Skeletal muscle satellite cell (primary cell): ENCODE measurements around the genes OAS2 and SLC8B1.

DNA sequence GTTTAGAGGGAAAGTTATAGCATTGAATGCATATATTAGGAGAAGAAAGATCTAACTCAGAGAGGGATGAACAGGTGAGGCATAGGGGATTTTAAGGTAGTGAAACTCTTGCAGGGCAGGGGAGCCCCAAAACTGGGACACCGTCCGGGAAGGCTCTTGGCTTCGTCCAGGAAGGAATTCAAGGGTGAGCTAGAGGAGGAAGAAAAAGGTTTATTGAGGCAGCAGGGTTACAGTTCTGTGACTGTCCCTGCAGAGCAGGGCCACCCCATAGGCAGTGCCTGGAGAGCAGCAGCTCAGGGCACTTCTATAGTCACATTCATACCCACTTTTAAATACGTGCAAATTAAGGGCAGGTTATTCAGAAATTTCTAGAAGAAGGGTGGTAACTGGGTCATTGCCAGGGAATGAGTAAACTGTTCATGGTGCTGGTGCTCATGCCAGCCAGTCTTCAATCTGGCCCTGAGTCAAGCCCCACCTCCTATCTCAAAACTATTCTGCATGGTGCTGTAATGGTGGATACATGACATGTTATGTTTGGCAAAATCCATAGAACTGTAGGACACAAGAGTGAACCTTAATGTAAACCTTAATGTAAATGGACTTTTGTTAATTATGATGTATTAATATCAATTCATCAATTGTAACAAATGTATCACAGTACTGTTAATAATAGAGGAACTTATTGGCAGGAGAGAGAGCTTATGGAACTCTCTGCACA lies 1.1 kb upstream of the OAS1 start:
- CAGE, long polyA plus RNA: no peak

GRCh38 chr12:112977814-112978945 lies at the start of gene OAS2:
OAS2 (plus strand) TSS chr12:112978519.
- CAGE, long polyA plus RNA: start-site peak on the plus strand at chr12:112978491-112978519, 14 and 25 reads in 2 replicates

DNA sequence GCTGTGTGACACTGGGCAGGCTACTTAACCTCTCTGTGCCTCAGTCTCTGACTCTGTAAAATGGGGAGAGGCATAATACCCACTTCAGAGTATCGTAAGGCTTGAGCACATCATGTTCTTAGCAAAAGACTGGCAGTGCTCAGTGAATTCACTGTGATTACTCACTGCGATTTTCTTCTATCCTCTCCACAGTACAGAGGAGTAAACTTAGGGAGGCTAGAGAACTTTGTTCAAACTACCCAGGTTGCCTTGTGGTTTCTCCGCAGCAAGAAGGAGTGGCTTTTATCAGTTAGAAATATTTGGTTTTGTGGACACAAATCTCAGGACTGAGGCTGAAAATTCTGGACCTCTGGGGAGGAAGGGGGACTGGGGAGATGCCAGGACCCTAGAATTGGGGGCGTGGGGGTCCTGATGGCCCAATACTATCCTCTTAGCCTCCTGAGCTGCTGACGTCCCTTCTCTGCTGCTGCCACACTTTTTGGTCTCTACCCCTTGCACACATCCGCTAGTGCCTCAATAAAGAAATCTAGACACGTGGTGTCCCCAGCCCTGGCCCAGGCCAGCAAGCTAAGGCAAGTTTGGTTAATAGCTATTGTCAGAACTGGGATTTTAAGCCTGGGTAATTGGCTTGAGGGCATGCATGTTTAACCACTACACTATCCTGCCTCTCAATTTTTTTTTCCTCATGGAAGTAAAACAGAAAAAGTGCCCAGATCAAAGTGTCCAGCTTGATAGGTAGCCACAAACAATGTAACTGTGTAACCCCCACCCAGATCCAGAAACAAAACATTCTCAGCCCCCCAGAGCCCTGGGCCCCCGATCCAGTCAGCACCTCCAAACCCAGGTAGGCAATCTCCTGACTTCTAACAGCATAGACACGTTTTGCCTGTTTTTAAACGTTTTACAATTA lies 882 bp downstream of the OAS2 start:
- CAGE, long polyA plus RNA: no peak

DNA sequence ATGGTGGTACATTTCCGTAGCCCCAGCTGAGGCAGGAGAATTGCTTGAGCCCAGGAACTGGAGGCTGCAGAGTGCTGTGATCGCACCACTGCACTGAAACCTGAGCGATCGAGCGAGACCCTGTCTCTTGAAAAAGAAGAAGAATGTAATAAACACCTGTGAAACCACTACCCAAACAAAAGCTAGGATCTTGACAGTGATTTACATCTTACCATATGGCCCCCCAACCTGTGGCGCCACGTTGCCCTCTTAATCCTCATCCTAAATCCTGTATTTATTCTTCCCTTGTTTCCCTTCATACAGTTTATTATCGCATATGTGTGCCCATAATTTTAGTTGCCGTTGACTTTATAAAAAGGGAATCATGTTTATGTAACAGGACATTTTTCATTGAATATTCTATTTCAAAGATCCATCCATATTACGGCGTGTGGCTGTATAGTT lies 5.6 kb upstream of the DTX1 start:
- CAGE, long polyA plus RNA: no peak

DNA sequence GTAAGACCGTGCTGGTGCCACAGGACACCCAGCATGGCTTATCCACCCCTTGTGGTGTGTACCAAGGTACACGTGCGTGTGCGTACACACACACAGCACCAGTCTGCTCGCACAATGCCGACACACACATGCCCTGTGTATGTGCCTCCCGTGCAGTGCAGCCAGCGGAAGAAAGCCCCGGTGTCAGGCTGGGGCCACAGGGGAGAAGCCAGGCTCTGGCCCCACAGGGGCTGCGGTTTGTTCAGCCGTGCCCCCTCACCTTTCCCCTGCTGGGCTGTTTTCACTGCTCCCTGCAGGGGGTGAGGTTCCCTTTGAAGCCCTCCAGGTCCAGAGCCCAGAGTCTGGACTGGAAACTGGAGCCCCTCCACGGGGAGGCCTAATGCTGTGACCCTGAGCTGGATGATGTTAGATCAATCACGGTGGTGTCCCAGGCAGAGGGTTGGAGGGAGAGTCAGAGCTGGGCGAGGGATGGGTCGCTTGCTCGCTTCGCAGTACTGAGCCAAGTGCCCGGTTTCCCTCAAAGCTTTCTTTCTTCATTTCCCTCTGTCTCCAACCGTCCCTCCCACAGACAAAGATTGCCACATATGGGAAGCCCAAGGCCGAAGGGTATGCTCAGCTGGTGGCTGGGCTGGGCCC lies 6.2 kb downstream of the DTX1 start:
- CAGE, long polyA plus RNA: no peak

DNA sequence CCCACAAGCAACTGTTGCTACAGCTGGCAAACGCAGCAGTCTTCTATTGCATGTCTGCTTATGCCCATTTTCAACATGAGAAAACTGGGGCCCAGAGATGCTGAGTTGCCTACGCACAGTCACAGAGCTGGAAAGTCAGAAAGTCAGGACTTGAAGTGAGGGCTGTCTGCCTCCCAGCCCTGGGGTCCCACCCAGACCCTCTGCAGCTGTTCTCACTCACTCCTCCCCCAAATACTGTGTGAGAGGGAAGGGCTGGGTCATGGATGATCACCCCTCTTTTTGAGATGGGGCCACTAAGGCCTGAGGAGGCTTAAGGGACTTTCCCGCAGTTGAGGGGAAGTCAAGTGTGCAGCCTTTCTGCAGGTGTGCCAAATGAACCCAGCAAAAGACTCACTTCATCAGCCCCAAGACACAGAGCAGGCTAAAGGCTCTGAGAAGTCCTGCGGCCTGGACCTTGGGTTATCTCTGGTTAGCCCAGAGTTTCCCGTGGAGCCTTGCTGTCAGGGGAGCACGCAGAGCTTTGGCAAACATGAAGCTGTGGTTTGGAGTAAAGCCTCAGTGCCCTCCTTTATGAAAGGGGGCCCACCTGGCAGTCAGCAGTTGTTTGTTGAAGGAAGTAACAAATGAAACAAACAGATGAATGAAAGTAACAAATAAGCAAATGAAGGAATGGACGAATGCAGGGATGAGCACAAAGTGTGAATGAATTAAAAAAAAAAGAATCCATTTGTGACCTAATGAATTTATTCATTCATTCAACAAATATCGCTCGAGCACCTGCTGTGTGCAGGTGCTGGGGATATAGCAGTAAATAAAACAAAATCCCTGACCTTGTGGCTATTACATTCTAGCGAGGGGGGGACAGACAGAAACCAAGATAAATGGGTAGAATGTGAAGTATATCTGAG lies 18.8 kb downstream of the DTX1 start:
- CAGE, long polyA plus RNA: no peak

DNA sequence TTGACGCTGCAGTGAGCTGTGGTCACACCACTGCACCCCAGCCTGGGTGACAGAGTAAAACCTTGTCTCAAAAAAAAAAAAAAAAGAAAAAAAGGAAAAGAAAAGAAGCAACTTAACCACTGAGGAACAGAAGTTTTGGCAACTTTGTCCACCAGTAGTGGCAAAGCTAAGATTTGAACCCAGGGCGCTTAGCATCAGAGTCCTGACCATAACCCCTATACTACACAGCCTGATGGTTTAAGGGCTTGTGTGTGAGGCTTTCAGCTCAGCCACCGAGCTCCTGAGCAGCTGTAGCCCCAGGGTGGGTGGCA lies 21.2 kb downstream of the RASAL1 start:
- CAGE, long polyA plus RNA: no peak

DNA sequence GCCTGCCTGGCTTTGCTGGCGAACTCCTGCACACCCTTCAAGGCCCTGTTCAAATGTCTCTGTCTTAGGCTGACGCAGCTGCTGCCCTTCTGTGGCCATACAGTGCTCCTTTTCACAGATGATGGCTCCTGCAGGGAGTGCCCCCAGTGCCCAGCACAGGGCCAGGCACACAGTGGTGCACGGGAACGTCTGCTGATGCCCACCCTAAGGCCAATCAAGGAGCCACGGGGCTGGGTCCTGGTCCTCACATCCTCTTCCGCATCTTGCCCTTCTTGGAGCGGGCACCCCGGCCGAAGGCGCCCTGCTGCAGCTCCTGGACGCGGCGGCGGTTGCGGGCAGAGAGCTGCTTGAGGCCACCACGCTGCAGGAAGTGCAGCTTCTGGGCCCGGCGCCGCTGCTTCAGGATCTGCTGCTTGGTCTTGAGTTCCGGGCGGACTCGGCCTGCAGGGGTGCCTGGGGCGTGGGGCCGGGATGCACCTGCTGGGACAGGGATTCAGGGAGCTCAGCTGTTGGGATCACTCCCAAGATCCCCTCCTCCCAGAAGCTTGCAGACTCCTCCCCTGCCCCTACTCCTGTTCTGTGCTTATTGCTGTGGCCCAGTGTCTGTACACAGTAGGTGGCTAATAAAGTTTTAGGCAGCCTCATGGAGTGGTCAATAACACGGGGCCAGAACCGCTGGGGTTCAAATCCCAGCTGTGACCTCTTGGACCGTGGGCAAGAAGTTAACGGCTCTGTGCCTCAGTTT lies 9.3 kb downstream of the CFAP73 start:
- CAGE, long polyA plus RNA: no peak

GRCh38 chr12:113241849-113242479 lies 20.7 kb downstream of the TPCN1 start:
- CAGE, long polyA plus RNA: no peak

DNA sequence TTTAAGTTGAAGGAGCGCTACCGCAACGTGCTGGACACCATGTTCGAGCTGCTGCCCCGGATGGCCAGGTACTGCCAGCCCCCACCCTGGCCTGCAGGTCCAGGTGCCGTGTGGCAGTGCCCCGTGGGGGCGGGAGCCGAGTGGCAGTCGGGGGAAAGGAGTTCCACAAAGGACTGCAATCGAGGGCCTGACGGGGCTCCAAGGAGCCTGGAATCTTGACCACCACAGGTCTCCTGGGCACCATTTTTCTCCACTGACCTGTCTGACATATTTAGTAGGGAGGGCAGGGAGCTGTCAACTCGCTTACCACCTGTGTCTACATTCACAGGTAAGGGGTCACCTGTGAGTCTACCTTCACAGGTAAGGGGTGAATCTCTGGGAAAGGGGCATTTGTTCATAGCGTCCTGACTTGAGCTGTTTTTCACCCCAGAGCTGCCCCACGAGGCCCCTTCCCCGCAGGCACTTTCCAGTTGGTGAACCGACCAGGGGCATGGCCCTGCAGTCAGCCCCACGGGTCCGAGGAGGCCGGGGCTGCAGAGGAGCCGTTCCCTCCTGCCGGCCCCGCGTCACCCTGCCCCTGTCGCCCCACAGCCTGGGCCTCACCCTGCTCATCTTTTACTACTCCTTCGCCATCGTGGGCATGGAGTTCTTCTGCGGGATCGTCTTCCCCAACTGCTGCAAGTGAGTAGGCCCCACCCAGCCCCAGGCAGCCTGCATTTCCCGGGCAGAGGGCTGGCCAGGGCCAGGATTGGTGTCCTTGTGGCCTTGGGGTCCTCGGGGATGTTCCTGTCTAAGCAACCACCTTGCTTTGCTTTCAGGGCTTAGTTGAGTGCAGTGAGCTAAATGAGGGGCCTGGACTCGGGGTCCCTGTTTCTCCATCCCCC lies 46.5 kb downstream of the SLC8B1 start:
- CAGE, long polyA plus RNA: no peak

DNA sequence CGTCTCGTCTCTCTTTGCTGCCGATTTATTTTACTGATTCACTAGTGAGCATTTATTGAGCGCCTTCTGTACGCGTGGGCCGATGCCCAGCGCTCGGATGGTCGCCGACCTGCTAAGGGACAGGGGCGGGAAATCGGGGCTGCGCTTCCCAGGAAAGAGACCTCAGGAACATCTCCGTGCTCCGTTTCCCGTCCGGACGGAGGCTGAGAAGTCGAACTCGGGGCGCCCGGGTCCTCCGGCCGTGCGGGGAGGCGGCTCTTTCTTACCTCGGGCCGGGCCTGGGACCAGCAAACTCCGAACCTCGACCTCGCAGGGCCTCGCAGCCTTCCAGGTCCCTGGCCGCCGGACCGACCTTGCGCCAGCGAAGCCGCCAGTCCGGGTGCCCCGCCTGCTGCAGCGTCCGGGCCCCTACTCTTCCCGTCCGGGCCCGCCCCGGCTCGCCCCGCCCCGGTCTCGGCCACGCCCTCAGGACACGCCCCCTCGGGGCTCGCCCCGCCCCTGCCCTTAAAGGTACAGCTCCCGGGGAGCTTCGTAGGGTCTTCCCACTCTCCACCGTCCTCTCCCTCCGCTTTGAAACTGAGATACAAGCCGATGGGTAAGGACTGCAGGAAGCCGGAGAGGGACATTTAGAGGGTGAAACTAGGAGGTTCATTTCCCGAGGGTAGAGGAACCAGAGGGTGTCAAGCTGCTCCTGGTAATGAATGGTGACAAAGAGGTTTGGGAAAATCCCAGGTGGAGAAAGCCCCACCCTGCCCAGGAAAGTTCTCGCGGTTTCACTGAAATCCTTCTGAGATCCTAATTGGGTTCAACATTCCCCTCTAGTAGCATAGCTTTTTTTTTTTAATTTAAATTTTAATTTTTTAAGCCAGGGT lies at the start of gene SLC8B1:
SLC8B1 (minus strand) TSS at position 383 of the 872 bp plus-strand sequence.
- CAGE, long polyA plus RNA: start-site peak on the minus strand centred at position 410 of the sequence, 67 bp wide, 27 and 51 reads in 2 replicates

DNA sequence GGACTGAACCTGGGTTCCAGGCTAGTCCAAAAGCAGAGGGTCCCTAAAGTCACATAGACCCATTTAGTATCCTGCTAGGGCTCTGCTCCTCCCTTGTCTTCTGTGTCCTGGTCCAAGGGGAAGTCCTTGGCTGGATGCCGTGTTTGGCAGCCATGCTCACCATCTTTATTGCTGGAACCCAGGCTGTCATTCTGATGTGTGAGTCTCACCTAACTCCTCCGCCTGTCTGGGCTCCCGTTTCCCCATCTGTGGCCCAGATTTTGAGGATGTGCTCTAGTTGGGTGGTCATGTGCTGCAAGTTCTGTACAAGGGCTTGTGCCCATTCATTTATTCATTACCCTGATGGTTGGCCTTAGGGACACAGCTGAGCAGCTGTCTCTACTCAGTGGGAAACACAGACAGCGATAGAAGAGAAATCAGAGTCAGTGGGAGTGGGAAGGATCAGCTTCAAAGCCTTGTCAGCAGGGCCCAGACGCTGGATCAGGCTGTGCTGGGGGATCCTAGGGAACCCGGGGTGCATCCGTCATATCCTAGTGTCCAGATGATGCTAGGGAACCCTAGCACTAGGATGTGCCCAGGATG lies 1.1 kb downstream of the PLBD2 start:
- CAGE, long polyA plus RNA: no peak

DNA sequence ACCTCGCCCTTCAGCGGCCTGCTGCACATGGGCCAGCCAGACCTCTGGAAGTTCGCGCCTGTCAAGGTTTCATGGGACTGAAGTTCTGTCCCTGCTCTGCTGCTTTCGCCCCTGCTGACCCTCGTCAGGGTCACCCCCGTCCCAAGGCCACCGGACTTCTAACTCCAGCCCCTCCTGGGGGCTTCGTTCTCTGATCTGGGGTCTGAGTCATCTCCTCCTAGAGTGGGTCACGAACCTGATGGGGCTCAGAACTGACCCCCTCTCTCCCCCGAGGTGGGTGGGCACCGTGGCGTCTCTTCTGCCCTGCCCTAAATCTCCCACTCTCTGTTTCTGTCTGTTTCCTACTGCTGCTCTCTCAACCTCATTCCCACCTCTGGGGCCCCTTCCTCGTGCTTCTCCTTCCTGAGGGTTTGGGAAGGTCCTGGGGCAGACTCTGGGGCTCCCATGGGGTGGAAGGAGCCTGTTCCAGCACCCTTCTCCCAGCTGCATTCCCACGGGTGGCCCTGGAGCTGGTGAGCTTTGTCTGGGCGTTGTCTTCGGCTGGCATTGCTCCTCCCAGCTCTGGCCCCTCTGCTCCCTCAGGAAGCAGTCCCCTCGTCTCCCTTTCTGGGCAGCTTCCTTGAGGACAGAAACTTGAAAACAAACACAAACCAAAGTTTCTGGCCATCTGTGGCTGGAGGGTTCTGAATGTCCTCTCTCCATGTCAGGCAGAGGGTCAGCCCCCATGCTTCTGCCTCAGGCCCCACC lies 15.0 kb downstream of the SDS start:
- CAGE, long polyA plus RNA: no peak

GRCh38 chr12:113392986-113393584 lies 10.6 kb downstream of the SDS start:
- CAGE, long polyA plus RNA: no peak

DNA sequence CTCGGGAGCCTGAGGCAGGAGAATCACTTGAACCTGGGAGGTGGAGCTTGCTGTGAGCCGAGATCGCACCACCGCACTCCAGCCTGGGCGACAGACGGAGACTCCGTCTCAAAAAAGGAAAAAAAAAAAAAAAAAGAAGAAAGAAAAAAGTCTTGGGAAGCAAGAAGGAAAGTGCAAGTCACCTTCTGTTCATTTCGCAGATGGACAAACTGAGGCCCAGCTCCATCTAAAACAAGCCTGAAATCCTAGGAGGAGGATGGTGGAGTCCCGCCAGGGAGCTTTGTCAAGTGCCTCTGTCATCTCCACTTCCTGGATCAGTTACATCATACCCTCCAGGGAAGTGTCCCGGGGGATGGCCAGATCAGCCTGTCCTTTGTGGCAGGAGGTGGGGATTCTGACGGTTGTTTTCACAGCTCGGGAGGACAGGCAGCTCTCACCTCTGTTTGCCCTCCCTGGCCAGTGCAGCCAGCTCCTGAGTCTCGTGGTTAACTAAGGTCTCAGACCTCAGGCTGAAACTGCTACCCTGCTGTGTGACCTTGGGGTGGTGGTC lies 8.7 kb upstream of the SDSL start:
- CAGE, long polyA plus RNA: no peak

DNA sequence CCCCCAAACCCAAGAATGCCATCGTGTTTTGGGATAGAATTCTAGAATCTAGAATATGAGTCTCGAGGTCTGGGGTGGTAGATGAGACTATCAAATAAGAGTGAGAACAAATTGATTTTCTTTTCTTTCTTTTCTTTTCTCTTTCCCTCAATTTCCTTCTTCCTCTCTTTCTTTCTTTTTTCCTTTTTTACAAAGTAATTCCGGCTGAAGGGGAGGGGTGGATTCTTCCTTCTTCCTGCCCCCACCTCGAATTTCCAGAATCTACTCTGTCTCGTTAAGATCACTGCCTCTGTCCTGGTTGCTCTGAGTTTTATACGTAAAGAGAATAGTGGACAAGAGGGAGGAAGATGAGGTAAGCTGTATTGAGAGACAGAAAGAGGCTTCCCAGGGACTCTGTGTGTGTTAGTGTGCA lies 70.8 kb downstream of the TBX5 start:
- CAGE, long polyA plus RNA: no peak

GRCh38 chr12:114413459-114414170 lies 7.7 kb upstream of the TBX5 start:
- CAGE, long polyA plus RNA: no peak

GRCh38 chr12:114481160-114481870 lies 75.4 kb upstream of the TBX5 start:
- CAGE, long polyA plus RNA: no peak

GRCh38 chr12:114611341-114611818 lies 72.6 kb downstream of the TBX3 start:
- CAGE, long polyA plus RNA: no peak

DNA sequence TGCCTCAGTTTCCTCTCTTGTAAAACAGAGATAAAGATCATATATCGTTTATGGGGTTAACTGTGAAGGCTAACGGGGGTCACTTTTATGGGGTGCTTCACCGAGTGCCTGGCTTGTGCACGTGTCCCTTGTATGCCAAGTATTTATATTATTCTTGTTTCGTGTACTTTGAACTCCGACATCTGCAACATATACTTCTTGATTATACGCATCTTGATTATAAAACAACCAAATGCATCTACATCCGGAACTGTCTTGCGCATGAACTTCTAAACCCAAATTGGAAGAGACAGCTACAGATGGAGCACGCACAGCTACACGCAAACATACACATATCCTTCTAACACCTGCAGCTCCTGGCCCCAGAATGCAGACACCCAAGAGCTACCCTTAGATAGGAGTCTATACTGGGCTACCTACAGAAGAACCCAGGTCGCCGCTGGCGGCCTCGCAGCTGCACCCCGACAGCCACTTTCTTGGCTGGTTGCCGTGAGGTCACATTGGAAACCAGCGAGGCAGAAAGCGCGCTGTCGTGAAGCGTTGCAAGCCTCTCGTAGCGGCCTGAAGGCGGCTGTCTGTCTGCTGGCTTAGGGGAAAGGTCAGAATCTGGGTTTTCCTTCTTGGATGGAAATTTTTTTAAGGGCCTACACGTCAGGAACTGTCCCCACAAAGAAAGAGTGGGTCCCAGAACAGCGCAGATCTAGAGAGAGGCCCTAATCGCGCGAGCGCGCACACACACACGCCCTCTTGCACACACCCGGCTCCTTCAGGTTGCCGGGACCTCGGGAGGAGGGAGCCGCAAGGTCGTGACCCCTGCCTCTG lies 17.2 kb downstream of the TBX3 start:
- CAGE, long polyA plus RNA: no peak